Mesenchymal stem cell of the bone marrow (primary cell): ENCODE results near the genes C7orf25 and MRPL32.

DNA sequence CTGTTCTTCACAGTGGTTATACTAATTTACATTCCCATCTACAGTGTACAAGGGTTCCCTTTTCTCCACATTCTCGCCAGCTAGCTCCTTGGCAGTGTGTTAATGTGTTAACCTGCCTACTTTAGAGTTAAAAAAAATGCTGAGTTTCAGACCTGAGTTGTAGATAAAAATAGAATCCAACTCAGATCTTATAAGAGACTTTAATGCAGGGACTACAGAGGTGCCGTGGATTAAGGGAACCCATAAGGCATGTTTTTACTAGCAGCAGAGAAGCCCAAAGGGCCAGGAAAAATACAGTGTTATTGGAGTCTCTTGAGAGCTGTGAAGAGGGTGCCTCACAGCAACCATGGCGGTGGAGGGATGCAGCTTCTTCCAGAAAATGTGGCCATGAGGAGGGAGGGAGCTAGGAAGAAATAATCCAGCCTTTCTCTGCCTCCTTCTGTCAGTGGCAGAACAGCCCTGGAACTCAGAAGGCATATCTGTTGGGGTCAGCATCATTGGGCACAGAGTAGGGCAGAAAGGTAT is 35.6 kb downstream of the CDK13 start:
- CAGE, long polyA plus RNA = no peak

- CAGE, long polyA plus RNA = no peak
Measured at GRCh38 chr7:40135612-40135858, 730 bp downstream of the SUGCT start.

DNA sequence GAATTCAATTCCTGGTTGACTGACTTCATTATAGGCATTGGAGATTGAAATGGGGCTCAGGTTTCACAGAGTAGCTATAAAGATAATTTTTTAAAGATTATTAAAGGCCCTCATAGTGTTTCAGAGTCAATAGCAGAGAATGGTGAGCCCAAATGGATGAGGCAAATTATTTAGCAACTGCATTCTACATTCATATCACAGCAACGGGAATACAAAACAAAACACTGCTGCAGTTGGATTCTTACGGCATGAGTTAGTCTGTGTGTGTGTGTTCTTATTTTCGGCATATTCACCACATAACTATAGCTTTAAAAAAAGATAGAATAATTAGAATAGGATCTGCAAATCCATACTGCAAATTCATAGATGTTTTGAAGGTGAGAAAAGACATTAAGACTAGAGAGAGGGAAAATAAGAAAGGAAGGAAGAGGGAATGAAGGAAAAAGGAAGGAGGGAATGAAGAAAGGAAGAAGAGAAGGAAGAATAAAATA is 66.0 kb downstream of the SUGCT start:
- CAGE, long polyA plus RNA = no peak

GRCh38 chr7:40755477-40755865 is 620.7 kb downstream of the SUGCT start:
- CAGE, long polyA plus RNA = no peak

DNA sequence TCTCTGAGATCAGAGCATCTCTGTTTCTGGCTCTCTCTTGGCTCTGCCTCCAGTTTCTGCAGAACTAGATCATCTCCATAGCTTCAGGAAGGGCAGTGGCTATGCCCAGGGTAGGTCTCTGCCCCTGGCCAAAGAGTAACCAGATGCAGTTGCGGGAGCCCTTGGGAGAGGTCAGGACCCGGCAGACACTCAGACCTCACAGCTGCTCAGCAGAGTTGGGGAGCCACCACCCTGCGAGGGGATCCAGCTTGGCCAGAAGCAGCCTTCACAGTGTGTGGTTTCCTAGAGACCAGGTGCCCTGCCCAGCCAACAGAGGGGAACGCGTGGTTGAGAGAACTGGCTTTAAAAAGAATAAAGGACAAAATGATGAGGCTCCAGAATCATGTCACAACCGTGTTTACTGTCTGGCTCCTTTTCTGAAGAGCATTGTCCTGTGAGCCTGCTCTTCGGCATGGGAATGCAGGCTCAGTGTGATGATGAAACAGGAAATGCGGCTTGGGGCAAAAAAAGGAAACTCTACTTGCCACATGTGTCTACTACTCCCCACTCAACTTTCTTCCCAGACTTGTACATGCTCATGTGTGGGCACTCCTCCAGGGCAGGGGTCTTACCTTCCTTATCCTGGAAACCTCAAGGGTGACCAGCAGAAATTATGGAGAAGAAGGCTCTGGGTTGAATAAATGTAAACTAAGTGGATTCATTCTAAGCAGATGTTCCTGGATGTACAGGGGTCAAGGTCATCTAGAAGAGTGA is 243.1 kb downstream of the INHBA start:
- CAGE, long polyA plus RNA = no peak

DNA sequence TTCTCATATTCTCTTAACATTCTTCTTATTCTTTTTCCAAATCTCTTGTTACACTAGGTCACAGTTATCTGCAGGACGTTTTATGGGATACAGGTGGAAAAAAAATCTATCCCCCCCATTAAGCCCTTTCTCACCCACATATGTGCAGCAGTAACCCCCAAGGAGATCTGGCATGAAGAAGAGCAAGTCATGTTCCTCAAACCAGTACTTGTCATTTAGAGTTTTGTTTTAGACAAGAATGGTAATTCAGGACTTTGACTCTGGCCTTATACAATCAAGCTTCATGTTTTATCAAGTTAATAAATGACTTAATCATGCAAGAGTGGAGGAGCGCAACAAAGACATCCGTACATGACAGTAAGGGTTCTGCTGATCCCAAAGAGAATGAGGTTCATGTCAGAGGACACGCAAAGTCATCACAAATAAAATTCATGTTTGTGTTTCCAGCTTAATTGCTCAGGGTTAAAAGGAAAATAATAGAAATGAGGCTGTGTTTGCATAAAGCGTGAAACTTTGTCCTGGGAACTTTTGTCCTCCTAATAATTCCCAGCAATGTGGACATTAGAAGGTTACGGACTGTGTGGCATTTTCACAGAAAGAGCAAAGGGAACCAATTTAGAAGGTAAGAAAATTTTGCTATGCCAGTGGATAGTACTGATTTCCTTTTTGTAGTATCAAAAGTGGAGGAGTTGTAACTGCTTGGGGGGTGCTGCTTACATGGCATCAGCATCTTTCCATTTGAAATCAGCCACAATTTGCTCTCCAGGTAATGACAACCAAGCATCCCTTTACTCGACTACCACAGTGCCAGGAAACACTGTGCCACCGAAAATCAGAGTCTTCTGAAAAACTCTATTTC is 237.4 kb downstream of the INHBA start:
- CAGE, long polyA plus RNA = no peak

DNA sequence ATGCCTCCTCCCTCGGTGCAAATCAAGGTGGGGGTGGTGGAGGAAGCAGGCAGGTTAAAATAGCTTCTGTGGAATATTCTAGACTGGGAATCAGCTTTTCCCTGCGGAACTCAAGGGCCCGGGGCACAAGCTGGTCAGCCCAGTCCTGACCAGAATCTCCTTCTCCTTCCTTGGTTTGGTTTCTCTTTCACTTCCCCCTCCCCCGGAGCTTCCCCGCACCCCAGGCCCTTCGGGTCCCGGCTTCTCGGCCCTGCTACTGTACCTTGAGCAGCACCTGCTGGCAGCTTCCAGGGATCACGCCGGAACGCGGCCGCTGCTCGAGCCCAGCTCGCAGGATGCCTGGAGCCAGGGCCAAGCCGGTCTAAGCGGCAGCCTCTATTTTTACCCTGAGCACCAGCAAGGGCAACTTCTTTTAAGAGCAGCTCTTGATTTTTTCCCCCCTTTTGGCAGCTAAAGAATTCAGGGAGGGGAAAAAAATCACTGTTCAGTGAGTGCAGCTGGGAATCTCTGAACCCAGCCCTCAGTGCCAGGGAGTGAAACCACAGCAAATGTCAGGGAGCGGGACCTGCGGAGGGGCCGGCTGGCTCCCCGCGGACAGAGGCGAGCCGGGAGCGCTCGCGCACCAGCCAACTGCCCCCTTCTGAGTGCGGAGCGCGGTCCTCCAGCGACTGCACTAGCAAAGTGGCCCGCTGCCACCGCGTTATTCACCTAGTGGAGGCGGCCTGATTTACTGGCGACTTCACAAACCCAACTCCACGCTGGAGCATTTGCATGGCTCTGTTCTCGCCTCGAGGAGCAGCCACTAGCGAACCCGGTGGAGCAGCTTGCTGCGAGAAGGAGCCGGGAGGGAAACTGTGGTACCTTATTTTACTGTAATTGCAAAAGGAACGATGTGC is 2.4 kb upstream of the INHBA start:
- CAGE, long polyA plus RNA = no peak

- CAGE, long polyA plus RNA = no peak
Measured at GRCh38 chr7:42091393-42092179, 145.4 kb downstream of the GLI3 start.

- CAGE, long polyA plus RNA = no peak
Measured at GRCh38 chr7:42263778-42264561, 27.0 kb upstream of the GLI3 start.

DNA sequence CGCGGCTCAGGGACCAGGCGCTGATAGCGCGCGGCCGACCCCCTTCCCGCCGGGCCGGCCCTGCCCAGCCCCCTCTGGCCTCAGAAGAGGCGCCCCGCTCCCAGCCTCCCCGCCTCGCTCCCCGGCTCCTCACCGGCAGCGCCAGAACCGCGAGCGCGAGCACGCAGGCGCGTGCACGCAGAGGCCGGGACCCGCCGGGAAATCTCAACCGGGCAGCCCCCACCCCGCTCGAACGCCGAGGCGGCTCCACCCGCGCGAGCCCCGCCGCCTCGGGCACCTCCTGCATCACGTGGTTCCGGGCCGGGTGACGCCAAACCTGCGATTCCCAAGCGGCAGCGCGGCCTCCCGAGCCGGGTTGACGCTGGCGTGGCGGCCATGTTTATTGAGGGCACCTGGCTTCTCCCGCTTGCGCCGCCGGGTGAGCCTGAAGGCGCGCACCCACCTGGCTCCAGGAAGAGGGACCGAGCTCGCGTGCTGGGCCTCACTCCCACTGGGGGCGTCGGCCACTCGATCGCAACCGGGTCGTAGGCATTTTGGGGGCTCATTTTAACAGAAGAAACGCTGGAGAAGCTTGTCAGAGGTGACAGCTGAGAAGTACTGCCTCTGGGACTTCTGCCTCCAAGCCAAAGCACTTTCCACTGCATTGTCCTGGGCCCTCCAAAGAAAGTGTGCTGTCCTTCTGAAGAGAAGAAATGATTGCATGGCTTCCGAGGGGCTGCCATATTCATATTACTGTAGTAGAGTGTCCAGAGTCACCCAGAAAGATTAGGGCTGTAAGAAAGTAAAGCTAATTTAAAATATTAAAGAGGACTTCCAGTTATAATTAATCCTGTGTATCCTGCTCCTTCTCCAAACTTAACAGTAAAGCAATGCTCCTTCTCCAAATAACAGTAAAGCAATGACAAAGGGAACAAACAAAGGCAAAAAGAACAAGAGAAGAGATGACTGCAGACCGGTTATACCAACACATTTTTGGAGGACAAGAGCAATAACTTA is at the start of gene C7orf25:
Gene C7orf25, minus strand, starts transcription at position 289 of the 996 bp plus-strand sequence.
- CAGE, long polyA plus RNA = no peak

DNA sequence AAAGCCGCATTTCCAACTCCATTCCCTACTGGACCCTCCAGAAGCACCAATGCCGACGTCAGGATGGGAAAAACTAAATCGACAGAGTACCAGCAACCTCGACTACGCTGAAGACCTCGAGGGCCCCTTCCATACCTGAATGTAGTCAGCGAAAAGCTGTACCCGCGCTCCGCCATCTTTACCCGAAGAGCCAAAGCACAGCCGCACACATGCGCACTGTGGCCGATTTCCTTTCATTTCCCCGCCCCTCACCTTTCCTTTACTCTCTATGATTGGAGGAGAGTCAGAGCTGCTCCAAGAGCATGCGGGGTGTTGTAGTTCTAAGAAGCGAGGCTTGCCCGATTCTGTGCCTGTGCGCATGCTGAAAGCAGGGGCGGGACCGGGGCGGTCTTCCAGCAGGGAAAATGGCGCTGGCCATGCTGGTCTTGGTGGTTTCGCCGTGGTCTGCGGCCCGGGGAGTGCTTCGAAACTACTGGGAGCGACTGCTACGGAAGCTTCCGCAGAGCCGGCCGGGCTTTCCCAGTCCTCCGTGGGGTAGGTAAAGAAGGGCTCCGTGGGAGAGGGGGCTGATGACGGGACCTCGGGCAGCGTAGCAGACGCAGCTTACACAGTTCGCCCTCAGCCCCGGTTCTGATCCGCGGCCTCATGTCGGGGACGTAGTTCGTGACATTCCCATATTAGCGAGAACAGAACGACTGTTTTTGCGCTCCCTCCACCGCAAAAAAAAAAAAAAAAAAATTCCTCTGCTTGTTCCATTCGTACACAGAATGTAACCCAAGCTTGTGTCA is at the start of gene MRPL32:
Gene MRPL32, plus strand, starts transcription at position 394 of the 788 bp plus-strand sequence.
- CAGE, long polyA plus RNA = no peak

GRCh38 chr7:43076433-43076959 is 36.0 kb upstream of the HECW1 start:
- CAGE, long polyA plus RNA = no peak

GRCh38 chr7:43211598-43212035 is 99.2 kb downstream of the HECW1 start:
- CAGE, long polyA plus RNA = no peak

- CAGE, long polyA plus RNA = no peak
Measured at GRCh38 chr7:44005917-44006500, 8.3 kb downstream of the SPDYE1 start.

GRCh38 chr7:44040199-44040883 is 4.2 kb upstream of the DBNL start:
- CAGE, long polyA plus RNA = no peak

DNA sequence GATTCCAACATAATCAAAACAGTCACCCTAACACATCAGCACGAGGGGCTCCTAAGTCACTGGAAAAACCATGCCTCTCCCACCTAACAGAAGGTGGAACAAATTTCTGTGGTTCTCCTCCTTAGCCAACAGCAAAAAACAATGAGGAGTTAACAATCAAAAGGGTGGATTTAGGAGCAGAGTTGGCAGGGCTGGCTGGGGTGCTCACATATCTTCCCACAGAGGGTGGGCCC is 5.5 kb downstream of the POLM start:
- CAGE, long polyA plus RNA = no peak

DNA sequence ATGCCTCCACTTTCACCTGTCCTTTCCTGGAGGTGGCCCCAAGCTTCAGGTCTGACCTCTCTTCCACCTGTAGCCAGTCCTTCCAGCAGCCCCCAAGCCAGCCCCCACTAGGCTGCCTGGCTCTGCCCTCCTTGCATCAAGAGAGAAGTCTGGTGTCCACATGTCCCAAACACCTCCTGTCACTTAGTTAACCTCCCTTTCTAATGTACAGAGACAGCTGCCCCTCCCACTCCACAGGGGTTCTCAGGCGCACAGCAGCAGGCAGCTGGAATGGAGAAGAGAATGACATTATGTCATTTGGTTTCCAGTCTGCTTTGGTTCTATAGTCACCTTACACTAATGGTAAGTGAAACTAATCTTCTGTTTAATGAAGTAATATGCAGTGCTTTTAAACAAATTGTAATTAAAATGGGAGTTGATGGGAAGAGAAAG is 22.9 kb downstream of the YKT6 start:
- CAGE, long polyA plus RNA = no peak

DNA sequence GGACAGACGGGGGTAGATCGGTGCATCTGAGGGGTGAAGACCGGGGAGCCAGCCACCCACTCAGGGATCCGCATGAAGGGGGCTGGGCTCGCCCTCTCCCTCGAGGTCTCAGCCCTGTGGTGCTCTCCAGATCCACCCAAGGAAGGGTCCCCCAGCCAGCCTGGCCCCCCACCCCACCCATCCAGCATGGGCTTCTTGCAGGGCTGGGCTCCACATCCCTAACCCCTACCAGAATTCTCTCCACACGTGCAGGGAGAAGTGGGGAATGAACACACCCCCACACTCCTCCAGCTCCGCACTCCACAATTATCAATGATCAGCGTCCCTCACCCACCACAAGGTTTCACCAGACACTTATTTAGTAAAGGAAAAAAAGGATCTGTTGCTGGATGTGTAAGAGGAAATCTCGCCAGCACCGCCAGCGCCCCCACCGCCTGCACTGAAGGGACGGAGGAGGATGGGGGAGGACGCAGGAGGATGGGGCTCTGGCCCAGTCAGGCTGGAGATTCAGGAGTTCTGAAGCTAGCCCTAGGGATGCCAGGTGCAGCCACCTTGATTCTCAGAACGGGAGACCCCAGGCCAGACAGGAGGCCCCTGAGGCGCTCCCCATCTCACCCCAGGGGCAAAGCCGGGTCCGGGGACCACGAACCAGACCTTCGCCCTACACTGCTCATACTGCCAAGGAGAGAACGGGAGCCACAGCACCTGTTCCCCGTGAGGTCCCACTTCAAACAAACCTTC is 1.4 kb downstream of the CAMK2B start:
- CAGE, long polyA plus RNA = no peak

DNA sequence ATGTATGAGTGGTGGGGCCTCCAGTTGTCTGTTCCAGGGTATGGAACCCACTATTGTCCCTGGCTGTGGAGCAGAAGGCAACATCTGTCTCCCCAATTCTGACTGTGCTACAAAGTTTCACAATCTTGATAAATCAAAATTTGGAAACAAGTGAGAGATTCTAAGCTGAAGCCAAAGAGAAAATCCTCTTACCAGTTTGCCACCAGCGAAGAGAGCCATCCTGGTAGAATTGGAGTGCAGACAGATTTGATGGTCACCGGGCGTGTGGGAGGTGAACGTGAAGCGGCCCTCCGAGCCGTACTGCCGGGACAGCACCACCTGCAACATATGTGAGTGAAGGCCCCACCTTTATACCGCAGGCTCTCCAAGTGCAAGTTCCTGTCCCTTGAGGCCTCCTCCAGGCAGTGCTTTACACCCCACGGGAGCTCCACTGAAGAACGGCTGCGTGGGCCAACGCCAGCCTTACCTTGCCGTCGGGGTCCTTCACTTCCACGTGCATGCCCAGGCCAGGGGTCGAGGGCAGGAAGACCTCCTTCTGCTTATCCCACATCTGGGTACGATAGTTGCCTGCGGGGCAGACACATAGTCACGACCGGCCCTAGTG is 672 bp downstream of the TMED4 start:
- CAGE, long polyA plus RNA = no peak

GRCh38 chr7:44606886-44607884 is 758 bp downstream of the OGDH start:
- CAGE, long polyA plus RNA = no peak